ENCODE measurements around a stretch of chr5.

- RRBS, result no CpG with 5 or more reads among the region's 8 CpGs
Measured at GRCh38 chr5:10696797-10697336, 64.2 kb downstream of the DAP start.

- RRBS, result no CpG with 5 or more reads among the region's 6 CpGs
Measured at GRCh38 chr5:10702203-10702596, 58.8 kb downstream of the DAP start.

- RRBS, result no CpG with 5 or more reads among the region's 11 CpGs
Measured at GRCh38 chr5:10702684-10703710, 58.0 kb downstream of the DAP start.

DNA sequence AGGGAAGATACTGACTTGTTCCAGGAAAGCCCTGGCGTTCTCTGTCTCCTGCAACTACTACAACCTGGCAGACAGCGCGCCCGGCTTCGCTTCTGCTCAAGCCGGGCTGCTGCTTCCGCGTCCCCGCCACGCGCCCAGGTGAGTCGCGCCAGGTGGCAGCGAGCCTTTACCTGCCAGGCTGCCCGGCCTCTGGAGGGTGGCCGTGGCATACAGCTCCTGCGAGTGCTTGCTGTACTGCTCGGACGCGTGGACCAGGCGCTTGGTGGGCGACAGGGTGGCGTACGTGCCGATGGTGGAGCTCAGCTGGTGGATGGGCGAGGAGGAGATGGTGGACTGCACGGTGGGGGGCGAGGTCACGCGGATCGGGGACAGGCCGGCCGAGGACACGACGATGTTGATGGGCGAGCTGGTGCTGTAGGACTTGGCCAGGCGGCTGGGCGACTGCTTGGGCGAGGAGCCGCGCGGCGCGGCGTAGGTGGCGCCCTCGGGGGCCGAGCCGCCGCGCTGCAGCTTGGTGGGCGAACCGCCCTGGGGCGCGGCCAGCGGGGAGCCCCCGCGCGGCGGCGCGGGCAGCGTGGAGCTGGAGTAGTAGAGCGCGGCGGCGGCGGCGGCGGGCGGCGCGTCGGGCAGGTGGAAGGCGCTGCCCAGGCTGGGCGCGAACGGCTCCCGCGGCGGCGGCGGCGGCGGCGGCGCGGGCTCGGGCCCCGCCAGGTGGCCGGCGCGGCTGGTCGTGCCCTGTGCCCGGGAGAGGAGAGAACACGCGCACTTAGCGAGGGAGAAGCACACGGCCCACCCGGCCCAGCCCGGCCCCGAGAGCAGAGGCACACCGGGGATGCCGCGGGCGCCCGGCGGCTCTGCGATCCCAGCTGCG, 519.5 kb downstream of the CTNND2 start:
- RRBS, result 5% methylated on average over 17 of the region's 110 CpGs

DNA sequence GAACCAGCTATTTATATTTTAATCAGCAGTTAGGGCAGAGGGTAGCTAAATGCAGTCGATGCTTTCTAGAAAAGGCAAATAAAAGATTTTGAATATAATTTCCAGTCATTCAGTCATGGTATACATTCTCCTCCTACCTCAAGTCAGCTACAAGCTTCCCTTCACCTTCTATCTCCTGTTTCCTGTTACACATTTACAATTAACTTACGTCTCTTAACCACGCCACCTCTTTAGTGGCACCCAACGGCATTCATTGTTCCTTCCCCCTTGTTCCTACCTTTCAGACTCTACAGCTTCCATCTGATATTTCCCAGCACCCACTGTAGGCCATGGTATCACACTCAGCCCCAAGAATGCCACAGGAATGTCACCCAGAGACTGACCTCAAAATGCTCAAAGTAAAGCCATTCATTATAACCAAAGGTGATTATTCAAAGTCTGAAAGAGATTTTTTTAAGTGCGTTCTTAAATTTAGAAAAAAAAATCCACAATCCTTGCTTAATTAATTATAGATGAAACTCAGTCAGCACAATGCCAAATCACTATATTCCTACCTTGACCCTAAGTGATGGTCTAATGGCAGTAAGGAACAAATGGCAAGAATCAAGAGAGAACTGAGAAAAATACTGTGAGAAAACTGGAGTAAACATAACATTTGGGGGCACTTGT, 52.3 kb downstream of the CTNND2 start:
- RRBS, result no CpG with 5 or more reads among the region's 5 CpGs

DNA sequence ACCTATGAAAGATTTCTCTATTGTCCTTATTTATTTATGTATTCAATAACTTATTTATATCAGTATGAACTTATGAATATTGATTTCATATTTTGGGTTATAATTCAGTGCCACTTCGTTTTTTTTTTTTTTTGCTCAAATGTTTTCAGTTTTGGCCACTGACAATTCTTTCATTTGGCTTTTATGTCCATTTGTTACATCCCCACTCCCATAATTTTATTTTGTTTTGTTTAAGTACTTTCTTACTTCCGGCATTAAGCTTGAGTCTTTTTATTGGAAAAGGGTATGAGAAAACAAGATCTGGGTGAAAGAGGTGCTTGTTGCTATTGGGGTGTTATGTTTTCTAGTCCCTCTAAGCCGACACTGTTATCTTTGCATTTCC, 620.6 kb upstream of the CTNND2 start:
- RRBS, result no CpG with 5 or more reads among the region's 3 CpGs

DNA sequence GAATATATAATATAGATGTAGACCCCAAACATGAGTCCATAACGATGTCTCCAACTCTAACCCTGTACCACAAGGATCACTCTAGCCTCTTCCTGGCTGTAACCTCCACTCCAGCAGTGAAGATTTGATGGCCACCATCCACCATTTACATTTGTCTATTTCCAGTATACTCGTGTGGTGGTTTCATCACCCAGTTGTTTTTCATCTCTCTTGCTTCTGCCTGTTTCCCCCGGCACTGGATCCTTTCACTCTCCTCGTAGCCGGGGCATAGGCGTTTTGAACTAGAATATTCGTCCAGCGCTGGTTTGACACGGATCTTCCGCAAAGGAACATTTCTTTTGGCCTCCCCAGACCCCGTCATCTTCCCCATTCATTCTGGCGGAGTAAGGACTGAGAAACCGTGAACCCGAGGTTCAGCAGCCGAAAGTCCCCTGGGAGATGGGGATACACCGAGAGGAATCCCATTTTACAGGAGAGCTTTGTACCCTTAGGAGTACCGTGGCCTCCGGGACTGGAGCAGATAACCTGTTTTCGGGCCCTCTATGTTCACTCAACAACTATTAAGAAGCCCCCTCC, 760 bp upstream of the TRIO start:
- RRBS, result 1% methylated on average over 2 of the region's 19 CpGs

DNA sequence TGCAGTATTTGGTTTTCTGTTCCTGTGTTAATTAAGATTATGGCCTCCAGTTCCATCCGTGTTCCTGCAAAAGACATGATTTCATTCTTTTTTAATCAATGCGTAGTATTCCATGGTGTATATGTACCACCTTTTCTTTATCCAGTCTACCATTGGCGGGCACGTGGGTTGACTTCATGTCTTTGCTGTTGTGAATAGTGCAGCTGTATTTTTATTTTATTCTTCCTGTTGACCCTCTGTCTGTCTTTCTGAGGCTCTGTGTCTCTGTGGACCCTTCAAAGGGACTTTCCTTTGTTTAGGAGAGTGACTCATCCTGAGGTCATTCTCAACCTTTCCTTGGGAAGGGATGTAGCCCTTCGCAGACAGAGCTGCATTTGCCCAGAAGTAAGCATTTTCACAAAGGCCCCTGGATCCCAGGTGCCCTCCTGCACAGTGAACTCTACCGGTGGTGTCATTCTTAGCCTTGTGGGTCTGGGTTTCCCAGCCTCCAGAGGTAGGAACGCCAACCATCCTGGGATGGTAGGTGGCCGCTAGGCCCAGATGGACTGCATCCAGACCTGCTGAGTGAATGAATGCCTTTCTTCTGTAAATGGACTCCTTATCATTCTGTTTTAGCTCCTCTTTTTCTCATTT, 22.3 kb downstream of the TRIO start:
- RRBS, result no CpG with 5 or more reads among the region's 8 CpGs

GRCh38 chr5:14218597-14219358, 75.6 kb downstream of the TRIO start:
- RRBS, result no CpG with 5 or more reads among the region's 12 CpGs

DNA sequence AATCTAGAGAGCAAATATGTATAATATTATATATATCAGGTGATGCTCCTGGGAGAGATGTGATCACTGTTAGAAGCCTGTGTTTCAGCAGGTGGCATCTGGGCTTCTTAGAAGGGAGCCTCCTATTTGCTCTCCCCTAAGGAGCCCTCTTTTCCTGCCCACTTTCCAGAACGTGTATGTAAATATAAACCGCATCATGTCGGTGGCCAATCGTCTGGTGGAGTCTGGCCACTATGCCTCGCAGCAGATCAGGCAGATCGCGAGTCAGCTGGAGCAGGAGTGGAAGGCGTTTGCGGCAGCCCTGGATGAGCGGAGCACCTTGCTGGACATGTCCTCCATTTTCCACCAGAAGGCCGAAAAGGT, 153.7 kb downstream of the TRIO start:
- RRBS, result no CpG with 5 or more reads among the region's 11 CpGs

- RRBS, result no CpG with 5 or more reads among the region's 16 CpGs
Measured at GRCh38 chr5:14387088-14387987, 194.3 kb upstream of the OTULINL start.

DNA sequence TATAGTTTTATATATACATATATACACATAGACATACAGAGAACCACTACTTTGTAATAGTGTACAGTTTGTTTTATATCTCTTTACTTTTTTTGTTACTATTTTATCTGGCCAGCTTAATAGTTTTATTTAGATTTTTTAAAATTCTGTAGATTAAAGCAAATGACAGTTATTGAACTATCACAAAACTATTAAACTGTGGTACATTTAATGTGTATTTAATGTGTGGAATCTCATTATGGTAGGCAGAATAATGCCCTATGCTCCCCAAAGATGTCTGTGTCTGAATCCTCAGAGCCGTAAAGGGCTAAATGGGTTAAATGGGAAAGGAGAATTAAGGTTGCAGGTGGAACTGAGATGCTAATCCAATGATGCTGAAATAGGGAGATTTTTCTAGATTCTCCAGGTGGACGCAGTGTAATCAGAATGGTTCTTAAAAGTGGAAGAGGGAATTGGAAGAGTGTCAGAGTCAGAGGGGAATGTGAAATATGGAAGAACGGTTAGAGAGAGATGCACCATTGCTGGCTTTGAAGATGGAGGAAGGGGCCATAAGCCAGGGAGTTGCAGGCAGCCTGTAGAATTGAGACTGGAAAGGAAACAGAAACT, 29.4 kb downstream of the OTULINL start:
- RRBS, result no CpG with 5 or more reads among the region's 3 CpGs

GRCh38 chr5:14651841-14652273, 12.7 kb upstream of the OTULIN start:
- RRBS, result no CpG with 5 or more reads among the region's 9 CpGs

DNA sequence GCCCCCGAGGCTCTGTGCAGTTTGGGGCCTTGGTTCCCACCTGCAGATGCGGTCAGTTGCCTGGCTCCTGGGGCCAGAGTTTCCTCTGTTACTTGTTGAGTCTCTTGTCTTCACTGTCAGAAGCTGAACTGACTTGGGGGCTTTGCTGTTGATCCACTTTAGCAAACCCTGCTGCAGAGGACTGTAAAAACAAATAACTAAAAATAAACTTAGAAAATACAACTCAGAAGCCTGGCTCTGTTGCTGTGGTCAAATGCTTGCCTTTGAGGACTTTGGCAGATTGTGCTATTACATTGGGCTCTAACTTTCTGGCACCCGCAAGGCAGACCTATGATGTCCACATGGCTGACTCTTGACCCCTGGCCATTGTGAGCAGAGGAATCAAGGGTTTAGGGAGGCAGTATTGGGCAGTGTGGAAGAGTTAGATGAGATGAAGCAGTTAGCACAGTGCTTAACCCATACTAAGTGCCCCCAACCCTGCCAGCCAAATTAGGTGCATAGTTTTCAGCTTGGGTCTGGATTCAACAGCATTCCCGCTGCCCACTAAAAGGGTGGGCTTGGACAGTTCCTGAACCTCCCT, 34.0 kb downstream of the OTULIN start:
- RRBS, result no CpG with 5 or more reads among the region's 4 CpGs

DNA sequence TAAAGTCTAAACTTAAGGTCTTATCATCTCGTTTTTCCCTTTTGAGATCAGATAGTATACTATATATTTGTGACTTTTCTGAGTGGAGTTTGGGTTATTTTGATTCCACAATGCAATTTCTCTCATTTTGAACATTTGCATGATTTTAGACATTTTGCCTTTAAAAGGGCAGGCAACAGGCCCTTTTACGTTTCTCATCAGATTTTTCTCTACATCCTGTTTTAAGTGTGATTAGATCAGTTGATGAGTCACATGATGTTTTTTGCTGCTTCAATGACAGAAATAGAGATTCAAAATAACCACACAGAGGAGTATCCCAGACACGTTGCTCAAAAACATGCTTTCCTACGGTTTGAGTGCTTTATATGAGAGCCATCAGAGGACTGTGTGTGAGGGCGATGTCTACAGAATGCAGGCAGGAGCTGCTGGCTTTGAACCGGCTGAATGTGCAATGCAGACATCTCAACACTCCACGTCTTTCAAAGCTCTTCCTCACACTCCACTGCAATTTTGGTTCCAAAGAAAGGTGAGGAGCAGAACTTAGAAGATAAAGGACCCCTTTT, 42.1 kb downstream of the OTULIN start:
- RRBS, result no CpG with 5 or more reads among the region's 7 CpGs

DNA sequence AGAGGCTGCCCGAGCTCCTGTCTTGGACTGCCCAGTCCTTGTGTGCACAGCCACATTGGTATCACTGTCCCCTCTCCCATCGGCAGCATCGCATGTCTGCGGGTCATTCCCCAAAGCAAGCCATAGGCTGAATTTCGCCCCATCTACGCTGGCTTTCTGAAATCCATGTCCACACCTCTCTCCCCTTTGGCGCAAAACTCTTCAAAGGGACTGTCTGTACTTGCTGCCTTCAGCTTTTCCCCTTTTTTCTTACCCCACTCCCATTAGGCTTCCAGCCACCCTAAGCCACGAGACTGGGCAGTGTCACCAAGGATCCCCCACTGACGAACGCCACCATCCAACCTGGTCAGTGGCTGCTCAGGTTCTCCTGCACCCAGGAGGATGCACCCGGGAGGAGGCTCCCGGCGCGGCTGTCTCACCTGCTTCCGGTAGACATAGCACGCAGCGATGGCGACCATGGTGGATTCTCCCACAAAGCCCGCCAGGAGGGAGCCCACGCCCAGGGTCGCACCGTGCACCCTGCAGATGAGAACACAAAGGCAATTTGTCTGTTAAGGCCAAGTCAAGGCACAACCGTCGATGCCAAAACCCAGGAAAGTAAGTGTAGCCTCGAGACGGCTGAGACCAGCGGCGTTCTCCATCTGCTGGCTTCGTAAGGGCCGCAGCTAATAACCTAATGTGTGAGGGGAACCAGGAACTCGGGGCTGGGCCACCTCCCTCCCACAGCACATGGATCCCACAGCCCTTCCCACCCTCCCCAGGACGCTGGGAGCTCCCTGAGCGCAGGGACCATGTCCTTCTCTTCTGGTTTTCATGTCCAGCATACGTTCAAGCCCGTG, 48.2 kb downstream of the OTULIN start:
- RRBS, result no CpG with 5 or more reads among the region's 35 CpGs

- RRBS, result no CpG with 5 or more reads among the region's 14 CpGs
Measured at GRCh38 chr5:14713294-14713723, 48.8 kb downstream of the OTULIN start.

- RRBS, result no CpG with 5 or more reads among the region's 12 CpGs
Measured at GRCh38 chr5:14810852-14811560, 60.6 kb downstream of the ANKH start.

DNA sequence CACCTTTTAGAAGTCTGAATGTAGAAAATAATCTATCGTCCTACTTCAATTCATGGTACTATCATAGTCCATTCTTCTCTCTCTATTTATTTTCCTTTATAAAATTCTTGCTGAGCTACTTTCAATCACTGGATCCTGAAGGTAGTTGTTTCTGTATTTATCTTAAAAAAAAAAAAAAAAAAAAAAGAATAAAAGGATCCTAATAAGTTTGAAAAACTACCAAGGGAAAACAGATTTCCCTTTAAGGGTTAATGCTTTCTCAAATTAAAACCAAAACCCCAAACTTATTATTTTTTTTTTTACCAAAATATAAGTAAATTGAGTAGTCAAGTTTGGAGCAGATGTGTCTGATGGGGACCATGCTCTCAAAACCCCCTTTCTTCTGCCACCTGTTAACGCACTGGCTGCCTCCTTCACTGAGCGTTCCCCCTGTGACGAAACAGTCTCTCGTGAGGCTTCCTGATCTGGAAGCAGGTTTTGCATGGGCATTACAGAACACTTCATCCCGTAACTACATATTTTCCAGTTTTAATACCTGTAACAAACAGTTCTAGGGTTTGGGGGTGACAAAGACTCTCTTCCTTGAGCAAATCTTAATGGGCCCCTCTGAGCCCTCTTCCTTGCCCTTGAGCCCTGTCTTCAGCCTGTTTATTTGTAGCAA, 59.5 kb downstream of the ANKH start:
- RRBS, result no CpG with 5 or more reads among the region's 6 CpGs

GRCh38 chr5:14925838-14926312, 54.3 kb upstream of the ANKH start:
- RRBS, result 14% methylated on average over 2 of the region's 8 CpGs